ENCODE results near the gene ITGA4.

DNA sequence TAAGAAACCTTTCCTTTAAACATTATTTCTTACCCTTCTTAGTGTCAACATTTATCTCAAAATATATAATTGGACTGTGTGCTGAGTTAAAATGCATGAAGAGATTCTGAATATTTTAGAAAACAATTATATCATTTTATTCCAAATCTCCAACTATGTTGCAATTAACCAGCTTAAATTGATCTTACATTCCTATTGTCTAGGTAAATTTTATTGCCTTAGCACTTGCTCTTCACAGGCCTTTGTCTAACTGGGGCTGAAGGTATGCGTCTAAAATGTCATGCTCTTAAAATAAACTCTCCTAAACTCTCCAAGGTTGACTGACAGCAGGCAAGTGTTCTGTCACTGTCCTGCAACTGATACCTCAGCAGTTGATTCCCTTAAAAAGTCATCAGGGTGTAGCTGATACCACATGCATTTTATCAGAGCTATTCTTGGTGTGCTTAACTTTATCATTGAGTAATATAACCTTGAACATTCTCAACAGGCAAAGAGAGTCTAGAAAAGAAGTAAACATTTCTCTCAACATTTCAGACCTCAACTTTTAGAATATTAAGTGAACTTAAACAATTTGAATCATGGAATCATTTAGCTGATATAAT is 713 bp downstream of the TTN start:
- RRBS: no CpG with 5 or more reads among the region's 1 CpG

DNA sequence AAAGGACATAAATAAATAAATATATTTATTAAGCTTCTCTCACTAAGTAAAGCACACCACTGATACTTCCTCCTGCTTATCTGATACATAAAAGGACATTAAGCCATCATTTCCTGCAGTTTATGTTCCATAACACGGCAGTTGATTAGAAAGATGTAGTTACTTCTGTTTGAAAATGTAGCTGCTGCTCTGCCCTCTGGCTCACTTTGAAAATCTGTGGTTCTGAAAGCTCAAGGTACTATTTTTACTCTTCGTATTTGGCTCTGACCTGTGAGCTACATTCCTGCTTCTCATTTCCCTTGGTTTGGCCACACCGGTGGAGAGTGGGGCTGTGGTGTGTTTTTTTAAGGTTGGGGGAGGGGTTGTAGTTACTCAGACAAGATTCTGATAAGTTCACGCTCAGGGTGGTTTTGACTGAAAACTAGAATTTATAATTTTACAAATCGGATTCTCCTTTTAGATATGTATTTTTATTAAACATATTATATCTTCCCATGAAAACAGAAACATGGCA is 12.8 kb upstream of the TTN start:
- RRBS: no CpG with 5 or more reads among the region's 5 CpGs

DNA sequence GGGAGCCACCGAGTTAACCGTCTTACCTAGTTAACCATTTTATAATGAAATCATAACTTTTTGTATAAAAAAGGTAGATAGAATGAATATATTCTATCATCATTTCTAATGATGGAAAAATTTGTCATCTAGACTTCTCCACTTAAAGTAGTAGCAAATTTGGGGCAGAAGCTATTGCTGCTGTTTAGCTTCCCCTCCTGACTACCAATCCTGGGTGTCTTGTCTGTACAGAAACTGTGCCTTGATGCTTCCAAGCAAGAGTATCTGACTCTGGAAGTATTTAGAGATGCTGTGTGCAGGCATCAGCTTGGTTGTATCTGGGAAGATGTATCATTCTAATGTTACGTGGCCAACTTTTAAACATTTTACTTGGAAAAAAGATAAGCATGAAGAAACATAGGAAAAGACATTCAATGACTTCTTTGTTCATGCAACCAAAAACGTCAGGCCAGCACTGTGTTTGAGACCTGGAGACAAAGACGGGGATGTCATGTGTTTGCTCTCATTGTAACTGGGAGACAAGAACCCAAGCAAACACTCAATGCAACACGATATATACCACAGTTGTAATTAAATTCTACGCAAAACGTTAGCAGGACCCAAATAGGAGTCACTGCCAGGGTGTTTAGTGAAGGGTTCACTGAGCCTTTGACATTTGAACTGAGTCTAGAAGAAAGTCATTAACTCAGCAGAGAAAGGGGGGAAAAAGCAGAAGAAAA is 8.8 kb upstream of the SESTD1 start:
- RRBS: no CpG with 5 or more reads among the region's 8 CpGs

- RRBS: no CpG with 5 or more reads among the region's 18 CpGs
These were observed 1.2 kb downstream of the ZNF385B start for GRCh38 chr2:179860092-179860718.

DNA sequence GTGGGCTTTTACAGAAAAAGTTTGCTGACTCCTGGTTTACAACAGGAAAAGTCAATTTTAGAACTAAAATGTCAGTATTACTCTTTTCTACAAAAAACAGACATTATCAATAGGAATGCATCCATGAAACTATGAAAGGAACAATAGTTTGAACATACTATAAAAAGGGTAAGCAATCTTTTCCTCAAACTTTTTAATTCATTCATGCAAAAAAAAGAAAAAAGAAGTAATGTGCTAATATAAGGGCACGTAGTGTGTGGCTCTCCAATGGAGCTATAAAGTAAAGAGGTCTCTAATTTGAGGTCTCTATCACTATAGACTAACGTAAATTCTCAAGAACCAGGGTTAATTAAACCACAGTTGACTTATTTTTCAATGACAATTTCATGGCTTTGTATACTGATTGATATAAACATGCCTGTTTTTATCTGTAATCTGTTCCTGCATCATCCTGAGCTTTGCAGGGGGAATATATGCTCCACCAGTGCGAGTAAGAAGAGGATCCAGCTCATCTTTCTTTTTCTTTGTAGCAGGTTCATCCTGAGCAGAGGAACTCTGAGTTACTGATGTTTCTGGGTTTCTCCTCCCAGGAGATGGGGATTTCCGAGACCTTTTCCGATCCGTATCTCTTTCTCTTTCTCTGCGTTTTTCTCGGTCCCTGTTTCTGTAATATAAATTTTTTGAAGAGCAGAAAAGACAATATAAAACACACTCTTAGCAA is 25.6 kb downstream of the CWC22 start:
- RRBS: no CpG with 5 or more reads among the region's 8 CpGs

DNA sequence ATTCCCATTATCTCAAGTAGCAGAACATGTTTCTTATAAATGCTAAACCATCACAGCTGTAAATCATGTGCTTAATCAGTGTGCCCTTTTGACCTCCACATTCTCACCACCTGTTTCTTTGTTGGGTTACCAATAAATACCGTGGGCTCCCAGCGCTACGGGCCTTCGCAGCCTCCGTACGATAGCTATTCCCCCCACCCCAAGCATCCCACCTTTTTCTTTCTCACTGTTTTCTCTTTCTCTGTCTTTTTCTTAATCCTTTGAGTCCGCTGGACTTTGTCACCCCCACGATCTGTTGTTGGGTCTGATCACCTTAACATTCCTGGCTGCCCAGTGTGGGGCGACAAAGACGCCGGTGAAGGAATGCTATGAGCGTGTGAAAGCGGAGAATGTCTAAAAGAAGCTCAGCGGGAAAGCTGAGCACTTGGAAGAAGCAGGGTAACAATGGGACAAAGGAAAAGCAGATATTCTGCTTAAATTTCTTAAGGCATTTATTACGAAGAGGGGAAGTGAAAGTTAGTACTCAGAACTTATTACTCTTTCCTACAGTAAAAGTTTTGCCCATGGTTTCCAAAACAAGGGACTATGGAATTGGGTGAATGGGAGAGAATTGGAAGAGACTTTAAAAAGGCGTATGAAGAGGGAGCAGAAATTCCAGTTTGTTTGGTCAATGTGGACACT is 49.7 kb upstream of the CWC22 start:
- RRBS: no CpG with 5 or more reads among the region's 16 CpGs

DNA sequence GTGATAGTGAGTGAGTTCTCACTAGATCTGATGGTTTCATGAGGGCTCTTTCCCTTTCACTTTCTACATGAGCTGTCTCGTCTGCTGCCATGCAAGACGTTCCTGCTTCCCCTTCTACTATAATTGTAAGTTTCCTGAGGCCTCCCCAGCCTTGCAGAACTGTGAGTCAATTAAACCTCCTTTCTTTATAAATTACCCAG is 42.9 kb upstream of the UBE2E3 start:
- RRBS: no CpG with 5 or more reads among the region's 2 CpGs

DNA sequence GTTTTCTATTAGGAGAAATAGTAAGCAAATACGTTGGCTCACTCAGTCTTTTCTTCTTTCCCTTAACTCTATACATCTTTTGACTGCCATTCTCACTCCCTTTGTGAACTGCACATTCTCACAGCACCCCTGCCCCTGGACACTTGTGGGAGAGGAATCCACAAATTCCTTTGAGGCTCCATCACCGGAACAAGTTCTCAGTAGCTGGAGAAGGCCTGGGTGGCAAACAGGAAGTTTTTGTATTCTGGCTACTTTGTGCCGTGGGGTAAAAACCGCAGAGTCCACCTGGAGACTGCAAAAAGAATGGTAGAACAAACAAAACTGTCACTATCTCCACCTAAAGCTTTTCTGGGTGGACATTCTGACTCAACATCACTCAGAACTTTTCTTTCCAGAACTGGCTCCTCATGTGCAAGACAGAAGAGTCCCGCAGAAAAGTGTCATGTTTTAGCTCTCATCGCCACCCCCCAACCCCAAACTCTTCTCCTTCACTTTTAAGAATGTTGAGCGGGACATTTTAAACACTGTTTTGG is 964 bp upstream of the UBE2E3 start:
- RRBS: no CpG with 5 or more reads among the region's 7 CpGs

DNA sequence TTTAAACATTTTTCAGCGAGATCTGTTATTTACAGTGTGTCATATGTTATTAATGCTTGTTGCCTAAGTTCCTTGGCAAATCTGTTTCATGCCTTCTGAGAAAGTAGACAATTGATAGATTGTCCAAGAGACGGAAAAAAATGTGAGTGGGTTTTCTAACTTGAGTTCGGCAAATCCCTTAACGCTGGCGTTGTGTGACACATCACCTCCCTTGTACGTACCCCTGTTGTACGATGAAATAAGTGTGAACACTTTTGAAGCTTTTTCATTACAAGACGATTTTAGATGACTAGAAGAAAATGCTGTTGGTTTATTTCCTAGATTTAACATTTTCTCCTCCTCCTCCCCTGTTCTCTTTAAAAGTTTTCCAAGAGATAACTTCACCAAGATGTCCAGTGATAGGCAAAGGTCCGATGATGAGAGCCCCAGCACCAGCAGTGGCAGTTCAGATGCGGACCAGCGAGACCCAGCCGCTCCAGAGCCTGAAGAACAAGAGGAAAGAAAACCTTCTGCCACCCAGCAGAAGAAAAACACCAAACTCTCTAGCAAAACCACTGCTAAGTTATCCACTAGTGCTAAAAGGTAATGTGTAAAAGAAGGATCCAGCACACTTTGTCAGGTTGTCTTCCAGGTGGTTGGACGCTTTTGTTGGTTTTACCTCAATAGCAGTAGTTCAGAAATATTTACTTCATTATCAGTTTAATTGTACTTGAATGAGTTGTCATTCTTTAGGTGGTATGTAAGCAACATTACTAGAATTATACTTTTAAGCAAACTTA is 1.4 kb downstream of the UBE2E3 start:
- RRBS: no CpG with 5 or more reads among the region's 13 CpGs

DNA sequence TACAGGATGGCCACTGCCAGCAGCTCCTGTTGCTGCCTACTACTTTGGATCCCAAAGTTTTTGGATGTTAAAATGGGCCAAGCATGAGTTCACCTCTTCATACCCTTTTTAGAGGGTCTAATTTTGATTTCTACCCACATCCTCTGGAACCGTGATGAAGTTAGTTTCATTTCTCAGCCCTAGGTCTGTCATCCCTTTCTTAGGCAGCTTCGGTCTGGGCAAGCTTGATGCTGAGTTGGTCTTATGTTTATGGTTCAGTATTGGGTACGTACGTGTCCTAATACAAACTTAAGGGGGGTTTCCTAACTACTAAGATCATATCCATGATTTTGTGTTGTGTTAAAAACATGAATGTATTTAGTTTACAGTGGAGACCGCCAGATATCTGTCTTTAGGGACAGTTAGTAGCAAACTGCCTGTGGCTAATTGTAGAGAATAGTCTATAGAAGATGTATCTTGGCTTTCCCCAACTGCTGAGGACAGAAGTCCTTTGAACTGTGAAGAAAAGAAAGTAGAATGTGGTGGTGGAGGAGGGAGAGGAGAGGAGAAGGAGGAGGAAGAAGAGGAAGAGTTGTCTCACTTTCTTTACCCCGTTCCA is 184.9 kb downstream of the UBE2E3 start:
- RRBS: no CpG with 5 or more reads among the region's 6 CpGs

- RRBS: 1% methylated on average over 20 of the region's 86 CpGs
These were observed at the start of gene ITGA4 for GRCh38 chr2:181456619-181457725. ITGA4 (plus strand) TSS chr2:181457386.

DNA sequence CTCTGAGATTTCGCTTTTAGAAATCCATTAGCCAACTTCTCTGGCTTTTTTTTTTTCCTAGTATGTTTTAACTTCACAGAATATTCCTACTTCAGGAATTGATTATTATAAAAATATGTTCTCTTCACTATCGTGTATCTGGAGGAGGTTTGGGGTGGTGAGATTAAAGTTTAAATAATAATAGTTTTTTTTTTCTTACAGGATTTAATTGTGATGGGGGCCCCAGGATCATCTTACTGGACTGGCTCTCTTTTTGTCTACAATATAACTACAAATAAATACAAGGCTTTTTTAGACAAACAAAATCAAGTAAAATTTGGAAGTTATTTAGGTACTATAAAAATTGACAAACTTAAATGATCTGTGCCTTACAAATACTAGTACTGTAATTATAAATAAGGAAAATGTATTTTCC is 22.8 kb downstream of the ITGA4 start:
- RRBS: no CpG with 5 or more reads among the region's 2 CpGs

GRCh38 chr2:181805641-181806188 is 85.8 kb upstream of the ITPRID2 start:
- RRBS: no CpG with 5 or more reads among the region's 4 CpGs

GRCh38 chr2:181929425-181930490 is 38.2 kb downstream of the ITPRID2 start:
- RRBS: no CpG with 5 or more reads among the region's 1 CpG

- RRBS: no CpG with 5 or more reads among the region's 8 CpGs
These were observed 85.5 kb downstream of the NCKAP1 start for GRCh38 chr2:182952532-182953344.

DNA sequence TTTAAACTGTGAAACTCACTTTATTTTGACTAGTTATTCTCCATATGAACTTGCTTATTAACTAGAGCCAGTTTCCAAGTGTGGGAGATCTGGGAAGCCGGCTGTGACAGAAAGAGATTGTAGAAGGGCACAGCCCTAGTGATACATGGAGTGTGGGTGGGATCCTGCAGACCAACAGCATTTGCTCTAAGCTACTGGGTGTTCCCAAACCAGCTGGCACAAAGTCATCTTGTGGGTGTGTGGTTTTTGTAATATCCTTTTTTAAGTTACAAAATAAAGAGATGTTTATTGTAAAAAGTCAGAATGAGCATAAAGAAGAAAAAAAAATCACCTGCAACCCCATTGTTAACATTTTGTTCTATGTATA is 3.4 kb downstream of the DUSP19 start:
- RRBS: no CpG with 5 or more reads among the region's 1 CpG

DNA sequence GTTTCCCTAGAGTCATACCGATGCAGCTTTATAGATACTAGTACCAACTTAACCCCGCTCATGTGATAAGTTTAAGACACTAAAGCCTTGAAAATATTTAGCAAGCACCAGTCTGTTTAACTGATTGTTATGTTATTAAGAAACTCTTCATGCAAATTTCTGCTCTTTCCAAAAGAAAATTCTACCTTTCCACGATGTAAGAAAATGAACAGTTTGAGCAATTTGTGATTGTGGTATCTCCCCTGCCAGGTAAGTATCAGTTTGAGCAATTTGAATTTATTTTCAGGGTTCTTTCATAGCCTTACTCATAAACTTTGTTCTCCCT is 172.9 kb upstream of the ZNF804A start:
- RRBS: no CpG with 5 or more reads among the region's 3 CpGs

DNA sequence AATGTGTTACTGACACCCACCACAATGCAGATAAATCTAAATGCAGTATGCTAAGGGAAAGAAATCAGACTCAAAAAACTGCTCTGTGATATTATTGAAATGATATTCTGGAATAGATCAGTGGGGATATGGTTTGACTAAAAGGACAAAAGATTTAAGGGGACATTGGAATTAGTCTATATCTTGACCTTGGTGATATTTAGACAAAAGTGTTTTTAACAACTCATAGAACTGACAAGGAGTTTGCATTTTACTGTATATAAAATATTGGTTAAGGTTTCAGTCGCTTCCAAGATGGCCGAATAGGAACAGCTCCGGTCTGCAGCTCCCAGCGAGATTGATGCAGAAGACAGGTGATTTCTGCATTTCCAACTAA is 449.1 kb upstream of the FSIP2 start:
- RRBS: no CpG with 5 or more reads among the region's 4 CpGs

DNA sequence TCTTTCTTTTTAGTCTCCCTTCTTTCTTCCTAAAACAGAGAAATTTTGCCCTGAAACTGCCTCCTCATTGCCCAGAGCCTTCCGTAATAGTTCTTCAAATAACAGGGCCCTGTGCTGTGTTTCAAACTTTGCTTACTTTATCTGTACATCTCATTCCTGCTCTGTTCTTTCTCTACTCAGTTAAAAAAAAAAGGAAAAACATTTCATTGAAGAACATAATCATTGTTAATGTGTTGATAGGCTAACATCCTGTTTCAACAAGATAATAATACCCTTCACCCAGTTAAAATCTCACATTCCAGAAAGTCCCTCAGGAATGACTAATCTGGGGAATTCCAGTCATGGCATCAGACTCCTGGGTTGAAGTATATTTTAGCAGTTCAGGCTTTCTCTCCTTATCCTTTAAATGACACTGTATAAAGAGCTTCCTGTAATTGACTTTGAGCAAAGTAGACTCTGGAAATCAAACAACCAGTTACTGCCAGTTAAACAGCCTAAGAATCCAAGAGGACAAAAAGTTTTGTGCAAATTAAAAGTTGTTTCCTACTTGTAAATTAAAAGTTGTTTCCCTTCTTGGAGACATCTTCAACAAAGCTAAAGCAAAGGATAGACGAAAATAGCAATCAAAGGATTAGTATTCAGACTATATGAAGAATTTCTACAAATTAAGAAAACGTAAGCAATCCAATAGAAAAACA is 45.5 kb upstream of the ITGAV start:
- RRBS: no CpG with 5 or more reads among the region's 3 CpGs